OVCAR3 (cell line): ENCODE measurements around the gene PLK2.

DNA sequence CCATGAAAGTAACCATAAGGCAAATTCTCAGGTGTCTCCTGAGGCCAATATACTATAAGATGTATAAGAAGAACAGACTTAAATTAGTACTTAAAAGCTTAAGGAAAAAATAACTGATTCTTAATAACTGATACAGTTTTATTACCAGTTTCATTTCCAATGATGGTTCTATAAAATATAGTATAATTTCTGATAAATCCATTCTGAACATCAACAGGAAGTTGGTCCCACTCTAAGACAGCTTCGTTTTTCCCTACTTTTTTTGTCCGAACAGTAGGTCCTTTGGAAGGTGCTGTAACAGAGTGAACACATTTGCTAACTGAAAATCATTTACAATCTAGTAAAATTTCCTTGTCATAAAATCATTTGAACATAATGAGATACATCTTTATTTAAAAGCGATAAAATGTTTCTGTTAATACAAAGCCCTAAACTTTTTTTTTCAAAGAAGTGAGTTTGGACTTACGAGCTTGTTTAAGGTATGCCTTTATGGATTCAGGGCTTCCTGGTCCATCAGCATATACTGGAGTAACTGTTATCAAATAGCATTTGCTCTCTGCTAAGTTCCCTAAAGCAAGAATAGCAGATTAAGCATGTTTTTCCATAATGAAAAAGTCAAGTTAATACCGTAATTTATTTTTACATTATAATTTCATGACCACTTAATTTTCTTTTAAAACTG is 42.8 kb downstream of the IL6ST start:
- RRBS, result no CpG with 5 or more reads among the region's 5 CpGs

- RRBS, result no CpG with 5 or more reads among the region's 2 CpGs
These were observed 29.5 kb downstream of the IL6ST start for GRCh38 chr5:55965291-55965689.

- RRBS, result no CpG with 5 or more reads among the region's 1 CpG
These were observed 25.4 kb downstream of the IL6ST start for GRCh38 chr5:55969358-55969861.

- RRBS, result no CpG with 5 or more reads among the region's 3 CpGs
These were observed 19.5 kb downstream of the IL6ST start for GRCh38 chr5:55975217-55975688.

- RRBS, result no CpG with 5 or more reads among the region's 6 CpGs
These were observed 78.2 kb downstream of the ANKRD55 start for GRCh38 chr5:56154869-56155472.

DNA sequence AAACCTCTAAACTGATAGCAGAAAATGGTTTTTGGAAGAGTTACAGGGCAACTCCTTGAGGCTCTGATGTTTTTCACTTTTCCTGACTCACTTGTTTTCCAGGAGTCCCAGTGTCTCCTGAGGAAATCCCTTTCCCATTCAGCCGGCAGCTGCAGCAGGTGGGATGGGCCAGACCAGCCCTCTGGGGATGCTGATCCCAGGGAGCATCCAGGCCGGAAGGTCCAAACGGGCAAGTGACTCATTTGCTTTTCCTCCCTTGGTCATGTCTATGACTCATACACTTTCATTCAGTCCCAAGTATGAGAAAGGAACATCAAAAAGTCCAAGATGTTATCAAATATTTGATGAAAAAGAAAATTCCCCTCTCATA is 117.4 kb upstream of the ANKRD55 start:
- RRBS, result 44% methylated on average over 2 of the region's 3 CpGs

- RRBS, result no CpG with 5 or more reads among the region's 13 CpGs
These were observed 125.9 kb upstream of the ANKRD55 start for GRCh38 chr5:56358630-56359761.

DNA sequence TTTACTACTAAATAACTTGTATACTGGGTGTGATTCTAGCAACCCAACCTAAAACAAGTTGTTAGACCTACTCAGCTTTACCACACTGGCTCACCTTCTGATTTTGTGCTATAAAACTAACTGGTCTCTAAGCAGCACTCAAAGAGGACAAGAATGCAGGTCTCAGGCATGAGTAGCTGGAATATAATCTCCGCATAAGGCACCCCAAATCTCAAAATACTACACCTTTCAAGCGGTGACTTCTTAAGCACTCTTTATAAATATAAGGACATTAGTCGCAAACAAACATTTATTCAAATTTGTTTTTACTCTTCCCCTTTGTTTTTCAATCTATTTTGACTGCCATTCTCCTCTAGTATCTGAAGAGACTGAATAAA is 202.4 kb upstream of the MAP3K1 start:
- RRBS, result no CpG with 5 or more reads among the region's 3 CpGs

DNA sequence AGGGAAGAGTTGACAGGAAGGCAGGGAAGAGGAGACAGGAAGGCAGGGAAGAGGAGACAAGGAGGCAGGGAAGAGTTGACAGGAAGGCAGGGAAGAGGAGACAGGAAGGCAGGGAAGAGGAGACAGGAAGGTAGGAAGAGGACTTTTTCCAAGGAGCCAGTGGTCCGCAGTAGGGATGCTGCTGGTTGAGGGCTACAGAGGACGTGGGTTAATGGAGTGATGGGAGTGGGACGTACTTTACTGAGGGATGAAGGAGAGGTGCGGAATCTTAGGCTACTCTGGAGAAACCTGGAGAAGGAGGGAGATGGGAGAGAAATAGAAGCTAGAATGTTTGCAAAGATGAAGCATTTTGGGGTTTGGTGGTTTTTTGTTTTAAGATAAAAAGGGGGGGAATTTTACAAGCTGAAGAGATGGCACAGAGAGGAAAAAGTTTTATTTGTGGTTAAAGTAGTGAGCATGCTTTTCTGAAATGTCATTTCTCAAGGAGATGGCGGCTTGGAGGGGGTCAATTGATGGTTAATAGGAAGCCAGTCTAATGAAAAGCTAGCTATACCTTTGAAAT is 20.1 kb downstream of the MAP3K1 start:
- RRBS, result no CpG with 5 or more reads among the region's 5 CpGs

DNA sequence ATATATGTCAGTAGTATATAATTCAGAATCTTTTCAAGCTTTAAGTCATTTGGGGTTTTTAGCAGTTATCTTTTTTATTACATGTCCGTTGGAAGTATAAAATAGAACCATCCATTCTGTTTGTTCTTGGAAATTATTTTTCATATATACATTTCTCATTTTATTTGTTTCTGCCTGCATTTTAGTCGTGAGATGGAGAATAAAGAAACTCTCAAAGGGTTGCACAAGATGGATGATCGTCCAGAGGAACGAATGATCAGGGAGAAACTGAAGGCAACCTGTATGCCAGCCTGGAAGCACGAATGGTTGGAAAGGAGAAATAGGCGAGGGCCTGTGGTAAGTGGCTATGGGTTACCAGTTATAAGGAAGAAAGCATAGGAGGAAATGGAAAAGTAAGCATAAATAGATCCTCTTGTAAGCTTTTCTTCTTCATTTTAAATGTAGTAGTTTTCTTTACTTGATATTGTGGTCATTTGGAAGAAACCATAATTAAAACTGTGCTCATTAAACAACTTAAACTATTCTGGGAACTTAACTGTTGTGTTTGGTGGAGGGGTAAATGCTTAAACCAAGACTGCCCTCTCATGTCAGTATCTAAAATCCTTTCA is 41.2 kb downstream of the MAP3K1 start:
- RRBS, result no CpG with 5 or more reads among the region's 6 CpGs

- RRBS, result no CpG with 5 or more reads among the region's 6 CpGs
These were observed 78.2 kb upstream of the MIER3 start for GRCh38 chr5:57030089-57030537.

DNA sequence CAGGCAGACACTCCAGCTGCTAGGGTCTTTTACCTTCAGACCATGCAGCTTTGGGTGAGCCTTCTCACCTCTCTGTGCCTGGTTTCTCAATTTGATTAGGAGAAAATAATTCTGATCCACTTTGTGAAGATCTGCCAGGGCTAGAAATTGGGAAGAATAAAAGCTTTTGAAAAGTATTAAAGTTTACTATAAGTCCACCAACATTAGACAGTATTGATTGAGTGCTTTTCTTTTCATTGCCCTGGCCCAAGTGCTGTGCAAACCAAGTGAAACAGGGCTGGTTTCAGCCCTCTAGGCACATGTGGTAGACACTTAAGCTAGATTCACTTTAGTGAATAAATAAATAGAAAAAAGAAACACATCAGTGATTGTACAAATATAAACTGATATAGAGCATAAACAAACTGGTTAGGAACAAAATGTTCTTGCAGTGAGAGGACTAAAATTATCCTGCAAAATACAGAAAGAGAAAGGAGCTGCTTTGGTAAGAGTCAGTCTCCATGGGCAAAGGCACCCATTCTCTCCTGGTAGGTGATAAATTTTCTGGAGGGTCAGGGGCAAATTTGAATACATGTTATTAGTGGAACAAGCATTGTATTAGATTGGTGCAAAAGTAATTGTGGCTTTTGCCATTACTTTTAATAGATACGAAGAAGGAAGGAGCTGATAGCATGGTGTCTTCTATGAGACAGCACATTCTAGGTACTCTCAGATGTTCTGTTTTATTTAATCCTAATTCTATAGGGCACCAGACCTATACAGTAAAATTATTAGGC is 29.7 kb downstream of the ACTBL2 start:
- RRBS, result no CpG with 5 or more reads among the region's 1 CpG

DNA sequence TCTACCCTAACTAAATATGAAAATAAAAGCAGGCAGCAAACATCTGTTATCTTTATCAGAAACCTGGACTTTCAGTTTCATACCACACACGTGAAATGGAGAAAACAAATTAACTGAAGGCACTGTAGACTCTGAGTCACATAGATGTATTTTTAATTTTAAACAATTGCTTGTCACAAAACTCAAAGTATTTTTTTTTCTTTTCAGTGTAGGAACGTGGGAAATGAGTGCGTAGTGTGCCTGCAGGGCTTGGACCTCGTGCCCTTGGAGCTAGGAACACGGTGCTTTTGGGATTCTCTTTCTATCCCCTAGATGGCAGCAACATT is 16.6 kb upstream of the ACTBL2 start:
- RRBS, result no CpG with 5 or more reads among the region's 5 CpGs

GRCh38 chr5:57501667-57502288 is 19.2 kb upstream of the ACTBL2 start:
- RRBS, result no CpG with 5 or more reads among the region's 7 CpGs

DNA sequence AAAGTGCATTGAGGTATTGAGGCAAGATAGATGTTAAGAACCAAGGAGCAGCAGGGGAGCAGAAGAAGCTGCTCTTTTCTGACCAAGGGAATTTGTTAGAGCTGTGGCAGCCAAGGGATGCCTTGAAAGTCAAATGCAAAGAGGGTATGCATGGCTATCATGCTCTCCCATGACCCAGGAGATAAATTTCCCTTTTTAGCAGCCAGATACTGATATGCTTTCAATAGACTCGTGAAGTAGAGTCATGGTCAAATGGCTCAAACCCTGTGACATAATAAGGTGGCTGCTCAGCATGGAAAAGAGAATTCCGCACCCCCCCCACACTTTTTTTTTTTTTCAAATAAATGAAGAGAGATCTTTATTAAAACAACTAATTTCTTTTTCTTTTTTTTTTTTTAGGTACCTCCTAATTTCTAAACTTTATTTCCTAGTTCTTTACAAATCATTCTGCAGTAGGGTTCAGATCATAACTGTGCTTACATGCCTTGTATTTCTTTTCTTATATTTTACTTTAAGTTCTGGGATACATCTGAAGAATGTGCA is 180.9 kb upstream of the ACTBL2 start:
- RRBS, result no CpG with 5 or more reads among the region's 2 CpGs

- RRBS, result no CpG with 5 or more reads among the region's 2 CpGs
These were observed 217.8 kb upstream of the ACTBL2 start for GRCh38 chr5:57700441-57700822.

DNA sequence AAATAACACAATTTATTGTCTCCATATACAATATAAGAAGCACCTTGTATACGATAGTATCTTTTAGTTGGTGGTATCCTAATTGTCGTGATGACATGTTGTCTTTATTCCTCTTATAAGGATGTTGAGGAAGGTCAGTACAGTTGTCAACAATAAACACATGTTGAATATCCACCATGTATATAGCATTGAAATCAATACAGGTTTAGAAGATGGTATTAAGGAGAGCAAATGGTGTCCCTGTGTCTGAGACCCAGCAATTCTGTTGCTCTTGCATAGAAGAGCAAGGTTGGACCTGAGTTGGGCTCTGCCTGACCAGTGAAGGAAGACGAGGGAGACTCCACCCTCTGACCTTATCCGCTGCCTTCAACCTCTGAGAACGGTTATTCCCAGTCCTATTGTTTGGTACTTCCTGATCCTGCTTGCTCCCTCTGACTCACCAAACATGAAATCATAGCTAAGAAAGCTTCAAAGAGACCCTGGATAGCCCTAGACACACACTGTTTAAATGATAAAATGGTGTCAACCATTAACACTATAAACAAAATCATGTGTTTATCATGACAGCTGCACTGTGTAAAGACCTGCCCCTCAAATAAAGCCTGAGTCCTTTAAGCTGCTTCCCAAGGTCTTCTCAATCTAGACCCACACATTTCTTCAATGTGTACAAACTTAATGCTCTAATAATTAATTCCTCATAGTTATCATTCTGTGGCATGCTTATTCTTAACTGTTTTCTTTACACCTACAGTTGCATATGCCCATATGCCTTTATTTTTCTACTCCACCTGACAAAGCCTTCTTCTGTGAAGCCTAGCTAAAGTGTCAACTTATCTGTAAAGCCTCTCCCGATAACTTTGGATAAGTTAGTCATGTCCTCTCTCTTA is 218.4 kb downstream of the PLK2 start:
- RRBS, result no CpG with 5 or more reads among the region's 6 CpGs

- RRBS, result 3% methylated on average over 7 of the region's 7 CpGs
These were observed at the start of gene PLK2 for GRCh38 chr5:58460033-58460117. PLK2 (minus strand) TSS chr5:58460086.

DNA sequence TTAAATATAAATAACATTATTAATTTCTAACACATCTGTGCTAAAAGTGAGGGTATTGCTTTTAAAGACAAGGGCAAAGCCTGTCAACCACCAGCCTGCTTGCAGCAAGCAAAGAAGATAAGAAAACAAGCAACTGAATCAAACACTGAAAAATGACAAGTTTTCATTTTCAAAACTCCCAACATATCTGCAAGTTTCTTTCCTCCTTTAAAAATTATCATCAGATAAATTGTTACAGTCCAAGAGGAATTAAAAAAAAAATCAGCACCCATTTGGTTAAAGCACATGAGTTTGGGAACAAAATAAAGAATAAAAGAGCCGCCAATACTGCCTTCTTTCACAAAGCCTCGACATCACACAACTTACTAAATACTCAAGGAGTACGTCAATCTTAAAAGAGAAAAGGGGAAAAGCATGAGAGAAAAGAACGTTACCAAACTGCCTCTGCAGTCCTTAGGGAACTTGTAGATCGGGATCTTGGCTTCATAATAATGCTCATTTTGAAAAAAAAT is 618.6 kb downstream of the PDE4D start:
- RRBS, result no CpG with 5 or more reads among the region's 5 CpGs

DNA sequence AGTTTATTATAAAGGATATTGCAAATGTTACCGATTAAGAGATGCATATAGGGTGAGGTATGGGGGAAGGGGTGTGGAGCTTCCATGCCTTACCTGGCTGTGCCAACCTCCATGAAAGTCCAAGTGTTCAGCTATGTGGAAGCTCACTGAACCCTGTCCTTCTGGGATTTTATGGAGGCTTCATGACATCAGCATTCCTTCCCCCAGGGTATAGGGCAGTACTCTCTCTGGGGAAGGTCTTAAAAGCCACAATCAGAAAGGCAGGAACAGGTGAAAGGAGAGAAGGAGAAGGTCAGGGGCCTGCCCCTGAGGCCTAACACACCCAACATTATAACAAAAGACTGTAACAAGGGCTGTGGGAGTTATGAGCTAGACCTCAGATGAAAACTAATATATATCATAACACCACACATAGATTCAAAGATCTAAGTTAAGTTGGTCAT is 592.6 kb downstream of the PDE4D start:
- RRBS, result no CpG with 5 or more reads among the region's 1 CpG